Cerebellum (tissue), 5 donors: ENCODE measurements around a stretch of chr3.

DNA sequence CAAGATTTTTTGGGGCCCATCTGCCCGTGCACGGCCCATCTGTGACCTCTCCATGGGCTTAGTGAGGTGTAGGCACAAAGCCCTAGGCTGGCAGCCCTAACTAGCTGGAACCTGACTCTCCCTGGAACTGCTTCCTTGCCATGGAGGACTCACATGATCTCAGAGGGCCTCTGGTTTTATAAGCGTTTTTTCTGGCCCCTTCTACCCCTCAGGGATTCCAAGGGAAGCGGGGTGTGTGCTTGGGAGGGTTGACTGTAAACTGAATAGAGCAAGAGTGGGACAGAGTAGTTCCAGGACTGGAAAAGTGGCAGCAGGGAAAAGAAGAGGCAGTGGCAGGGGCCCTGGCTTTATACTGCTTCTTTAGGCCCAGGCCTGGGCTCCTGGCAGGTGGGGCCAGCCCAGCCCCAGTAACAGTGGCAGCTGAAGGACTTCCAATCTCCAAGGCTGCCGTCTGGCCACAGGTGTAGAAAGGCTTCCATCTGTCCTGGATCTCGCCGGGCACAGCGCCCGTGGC is 727 bp upstream of the IFRD2 start:
- PRO-cap, 3 experiments: no peak in any of the 3 experiments
- RAMPAGE, long total RNA: no peak

- PRO-cap, 3 experiments: no peak in any of the 3 experiments
- RAMPAGE, long total RNA: no peak
These were observed 1.0 kb downstream of the HYAL3 start for GRCh38 chr3:50298191-50298583.

DNA sequence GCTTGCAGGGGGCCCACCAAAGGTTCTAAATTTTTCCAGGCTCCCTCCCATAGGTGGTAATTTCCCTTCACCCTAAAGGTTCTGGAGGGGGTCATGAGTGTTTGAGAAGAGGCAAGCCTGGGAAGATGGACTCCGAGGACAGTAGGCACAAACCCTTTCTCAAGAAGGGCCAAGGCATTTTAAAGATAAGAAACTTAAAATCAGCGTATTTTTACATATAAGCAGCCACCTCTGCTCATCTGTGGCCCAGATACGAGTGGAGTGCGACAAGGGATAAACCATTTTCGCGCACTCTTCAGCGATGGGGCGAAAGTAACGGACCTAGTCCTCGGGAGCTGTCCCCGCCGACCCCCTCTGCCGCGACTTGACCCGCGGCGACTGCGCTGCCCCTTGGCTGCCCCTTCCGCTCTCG is 510 bp downstream of the RASSF1 start:
- PRO-cap, 3 experiments: no peak in any of the 3 experiments
- RAMPAGE, long total RNA: no peak

- PRO-cap, 3 experiments: no peak in any of the 3 experiments
- RAMPAGE, long total RNA: no peak
These were observed 1.4 kb downstream of the NPRL2 start for GRCh38 chr3:50349139-50349631.

- PRO-cap, 3 experiments: no peak in any of the 3 experiments
- RAMPAGE, long total RNA: no peak
These were observed 710 bp downstream of the CYB561D2 start for GRCh38 chr3:50351458-50351685.

GRCh38 chr3:50358275-50359357 is 705 bp downstream of the TMEM115 start:
- PRO-cap, 3 experiments: no peak in any of the 3 experiments
- RAMPAGE, long total RNA: no peak

DNA sequence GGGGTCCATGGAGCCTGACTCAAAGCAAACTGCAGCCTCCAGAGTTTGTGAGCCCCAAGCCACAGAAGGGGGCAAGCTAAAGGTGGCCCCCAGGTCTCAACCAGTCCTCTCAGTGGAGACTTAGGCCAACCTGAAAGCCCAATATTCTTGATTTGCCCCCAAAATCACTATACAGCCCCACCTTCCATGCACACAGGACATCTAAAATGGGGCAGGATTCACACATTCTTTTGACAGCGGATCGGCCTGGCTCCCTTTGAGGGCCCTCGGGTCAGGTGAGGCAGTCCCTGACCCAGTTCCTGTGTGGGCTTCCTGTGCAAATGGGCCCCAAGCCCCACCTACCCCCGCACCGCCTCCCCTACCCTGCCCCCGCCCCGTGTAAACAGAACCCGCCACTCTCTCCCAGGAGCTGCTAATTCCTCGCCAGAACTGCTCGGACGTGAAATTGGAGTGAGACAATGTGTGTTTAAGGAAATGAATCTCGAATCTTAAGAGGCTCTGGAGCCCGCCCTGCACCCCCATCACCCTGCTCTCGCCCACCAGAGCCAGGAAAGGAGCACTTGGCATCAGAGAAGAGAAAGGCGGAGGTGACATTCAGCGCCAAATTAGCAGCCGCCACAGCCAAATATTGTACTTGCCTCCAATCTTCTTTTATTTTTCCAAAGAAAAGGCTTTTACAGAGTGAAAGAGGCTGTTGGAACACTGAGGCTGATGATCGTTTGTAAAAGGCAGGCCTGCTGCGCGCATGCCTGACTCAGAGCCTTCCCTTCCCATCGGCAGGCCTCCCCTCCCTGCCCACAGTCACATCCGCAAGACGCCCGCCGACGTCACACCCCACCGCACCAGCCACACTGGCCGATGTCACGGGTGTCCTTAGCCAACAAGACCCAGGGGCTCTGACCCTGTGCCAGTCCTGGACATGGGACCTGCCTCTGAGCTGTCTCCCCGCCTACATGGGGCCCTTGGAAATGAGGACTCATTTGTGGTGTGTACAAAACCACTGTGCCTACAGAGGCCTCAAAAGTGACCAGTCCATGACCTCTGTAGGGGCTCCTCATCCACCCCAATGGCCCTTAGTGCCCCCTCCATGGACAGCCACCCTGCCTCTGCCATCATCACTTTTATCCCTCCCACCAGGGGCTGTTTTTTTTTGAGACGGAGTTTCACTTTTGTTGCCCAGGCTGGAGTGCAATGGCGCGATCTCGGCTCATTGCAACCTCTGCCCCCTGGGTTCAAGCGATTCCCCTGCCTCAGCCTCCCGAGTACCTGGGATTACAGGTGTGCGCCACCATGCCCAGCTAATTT is 53.0 kb downstream of the CACNA2D2 start:
- PRO-cap, 3 experiments: no peak in any of the 3 experiments
- RAMPAGE, long total RNA: no peak

- PRO-cap, 3 experiments: no peak in any of the 3 experiments
- RAMPAGE, long total RNA: no peak
These were observed 9.6 kb downstream of the CISH start for GRCh38 chr3:50602089-50602275.

GRCh38 chr3:50605886-50606601 is 5.5 kb downstream of the CISH start:
- PRO-cap, 3 experiments: no peak in any of the 3 experiments
- RAMPAGE, long total RNA: no peak

GRCh38 chr3:50662014-50662548 is 12.6 kb upstream of the DOCK3 start:
- PRO-cap, 3 experiments: no peak in any of the 3 experiments
- RAMPAGE, long total RNA: no peak

GRCh38 chr3:50978517-50978931 is 303.8 kb downstream of the DOCK3 start:
- PRO-cap, 3 experiments: no peak in any of the 3 experiments
- RAMPAGE, long total RNA: no peak

GRCh38 chr3:51024533-51025204 is 349.9 kb downstream of the DOCK3 start:
- PRO-cap, 3 experiments: no peak in any of the 3 experiments
- RAMPAGE, long total RNA: no peak

DNA sequence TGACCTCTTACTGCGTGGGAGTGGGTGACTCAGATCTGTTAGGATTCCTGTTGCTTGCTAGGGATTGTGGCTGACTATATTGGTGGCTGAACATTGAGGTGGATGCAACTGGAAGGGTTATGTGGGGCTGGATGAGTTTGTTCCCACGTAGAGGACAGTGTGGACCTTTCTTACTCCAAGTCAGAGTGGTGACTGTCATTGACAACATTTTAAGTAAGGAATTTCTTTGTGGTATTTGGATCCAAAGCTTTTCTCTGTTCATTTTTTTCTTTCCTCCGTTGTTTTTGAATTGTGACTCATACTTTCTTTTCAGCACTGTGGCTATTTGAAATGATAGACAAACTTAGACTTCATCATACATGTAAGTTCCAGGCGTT is 1.2 kb downstream of the RAD54L2 start:
- PRO-cap, 3 experiments: no peak in any of the 3 experiments
- RAMPAGE, long total RNA: no peak

GRCh38 chr3:51687297-51687920 is 16.4 kb downstream of the TEX264 start:
- PRO-cap, 3 experiments: no peak in any of the 3 experiments
- RAMPAGE, long total RNA: no peak

DNA sequence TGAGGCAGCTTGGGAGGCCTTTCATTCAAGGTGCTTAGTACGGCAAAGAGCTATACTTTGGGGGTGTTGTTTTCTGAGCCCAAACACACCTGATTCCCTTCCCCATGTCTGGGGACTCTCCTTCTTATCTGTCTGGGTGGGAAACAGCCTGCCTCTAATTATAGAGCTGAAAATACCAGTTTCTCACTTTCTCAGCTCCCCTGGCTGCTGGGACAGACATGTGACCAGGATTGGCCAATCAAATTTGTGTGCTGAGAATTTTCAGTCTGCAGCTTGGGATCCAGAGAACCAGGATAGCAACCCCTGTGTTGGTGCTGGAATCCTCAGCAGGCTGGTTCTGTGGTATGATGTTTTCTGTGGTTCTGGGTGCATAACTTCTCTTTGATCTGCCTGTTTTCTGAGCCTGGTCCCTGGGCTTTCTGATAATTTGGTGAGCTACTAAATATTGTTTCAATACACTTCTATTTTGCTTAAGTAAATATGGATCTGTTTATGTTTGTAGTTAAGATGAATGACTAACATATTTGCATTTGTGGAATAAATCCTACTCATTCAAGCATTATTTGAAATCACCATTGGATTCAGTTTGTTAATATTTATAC is 19.6 kb upstream of the IQCF6 start:
- PRO-cap, 3 experiments: no peak in any of the 3 experiments
- RAMPAGE, long total RNA: no peak

DNA sequence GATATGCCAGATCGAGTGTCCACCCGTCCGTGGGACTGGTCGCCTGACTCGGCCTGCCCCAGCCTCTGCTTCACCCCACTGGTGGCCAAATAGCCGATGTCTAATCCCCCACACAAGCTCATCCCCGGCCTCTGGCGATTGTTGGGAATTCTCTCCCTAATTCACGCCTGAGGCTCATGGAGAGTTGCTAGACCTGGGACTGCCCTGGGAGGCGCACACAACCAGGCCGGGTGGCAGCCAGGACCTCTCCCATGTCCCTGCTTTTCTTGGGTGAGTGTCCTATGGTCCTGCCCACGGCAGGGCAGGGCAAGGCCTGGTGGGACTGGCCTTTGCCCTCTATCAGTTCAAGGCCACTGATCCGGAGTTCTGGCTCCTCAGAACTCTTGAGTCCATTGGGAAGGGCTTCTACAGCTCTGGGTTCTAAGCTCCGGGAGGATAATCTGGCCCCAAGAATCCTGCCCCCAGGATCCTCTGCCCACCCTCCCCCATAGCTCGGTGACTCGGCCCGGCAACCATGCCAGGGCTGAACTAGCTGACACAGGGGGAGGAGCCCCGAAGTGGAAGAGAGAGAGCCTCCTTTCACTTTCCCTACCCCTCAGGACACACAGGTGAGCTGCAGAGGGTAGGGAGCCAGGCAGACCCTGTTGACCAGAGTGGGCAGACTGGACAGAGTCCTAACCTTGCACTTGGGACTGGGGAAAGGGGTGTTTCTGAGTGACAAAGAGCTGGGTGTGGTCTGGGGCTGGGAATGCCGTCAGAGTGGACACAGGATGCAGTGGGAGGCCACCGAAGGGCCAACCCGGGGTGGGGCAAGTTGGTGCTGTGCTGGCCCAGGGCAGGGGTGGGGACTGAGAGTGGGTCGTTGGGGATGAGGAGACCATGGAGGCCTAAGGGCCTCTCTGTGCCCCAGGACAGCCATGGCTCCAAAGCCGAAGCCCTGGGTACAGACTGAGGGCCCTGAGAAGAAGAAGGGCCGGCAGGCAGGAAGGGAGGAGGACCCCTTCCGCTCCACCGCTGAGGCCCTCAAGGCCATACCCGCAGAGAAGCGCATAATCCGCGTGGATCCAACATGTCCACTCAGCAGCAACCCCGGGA is 623 bp downstream of the PARP3 start:
- PRO-cap, 3 experiments: peak in 2 of 3 experiments; most common minus-strand start position 694 of the sequence (in 2)
- RAMPAGE, long total RNA: no peak

GRCh38 chr3:51977310-51978074 is 2.6 kb downstream of the ABHD14A start:
- PRO-cap, 3 experiments: no peak in any of the 3 experiments
- RAMPAGE, long total RNA: no peak

GRCh38 chr3:51985882-51986599 is 2.7 kb downstream of the ACY1 start:
- PRO-cap, 3 experiments: no peak in any of the 3 experiments
- RAMPAGE, long total RNA: no peak

DNA sequence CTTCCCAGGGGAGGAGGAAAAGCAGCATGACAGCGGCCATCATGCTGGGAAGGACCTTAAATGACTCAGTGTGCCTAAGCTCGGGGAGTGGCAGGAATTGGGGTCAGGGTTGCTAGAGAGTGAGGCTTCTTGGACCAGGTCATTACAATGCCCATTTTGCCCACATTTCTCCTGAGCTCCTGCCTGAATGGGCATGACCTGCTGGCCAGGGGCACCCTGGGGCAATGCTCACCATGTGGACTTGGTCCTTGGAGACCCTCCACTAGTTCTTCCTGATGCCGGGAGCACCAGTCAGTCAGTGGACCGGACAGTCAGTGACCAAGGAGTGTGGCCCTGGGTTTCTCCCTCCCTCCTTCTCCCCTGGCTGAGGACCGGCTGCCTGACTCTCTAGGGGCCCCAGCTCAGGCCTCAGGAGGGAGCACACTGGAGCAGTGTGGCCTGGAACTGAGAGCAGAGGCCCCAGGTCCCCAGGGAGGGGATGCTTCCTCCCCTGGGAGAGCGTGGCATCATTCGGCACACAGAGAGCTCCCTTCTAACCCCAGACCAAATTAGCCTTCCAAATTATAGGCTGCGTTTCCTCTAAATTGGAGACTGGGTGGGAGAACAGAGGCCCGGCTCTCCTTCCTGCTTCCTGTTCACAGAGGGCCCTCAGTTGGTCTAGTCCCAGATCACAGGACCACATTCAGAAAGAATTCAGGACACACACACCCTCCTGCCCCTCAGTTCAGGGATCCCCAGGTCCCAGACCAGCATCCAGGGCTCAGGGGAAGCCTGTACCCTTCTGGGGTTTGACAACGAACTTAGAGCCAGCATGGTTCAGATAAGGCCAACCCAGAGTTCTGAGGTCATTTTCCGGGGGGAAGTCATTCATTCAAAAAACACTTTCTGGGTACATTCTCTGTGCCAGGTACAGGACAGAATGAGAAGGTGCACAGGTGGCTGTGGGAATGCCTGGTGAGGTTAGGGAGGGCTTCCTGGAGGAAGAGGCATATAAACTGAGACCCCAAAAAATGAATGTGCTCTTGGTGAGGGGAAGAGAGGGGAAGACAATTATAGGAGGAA is 28.2 kb upstream of the RPL29 start:
- PRO-cap, 3 experiments: no peak in any of the 3 experiments
- RAMPAGE, long total RNA: no peak

DNA sequence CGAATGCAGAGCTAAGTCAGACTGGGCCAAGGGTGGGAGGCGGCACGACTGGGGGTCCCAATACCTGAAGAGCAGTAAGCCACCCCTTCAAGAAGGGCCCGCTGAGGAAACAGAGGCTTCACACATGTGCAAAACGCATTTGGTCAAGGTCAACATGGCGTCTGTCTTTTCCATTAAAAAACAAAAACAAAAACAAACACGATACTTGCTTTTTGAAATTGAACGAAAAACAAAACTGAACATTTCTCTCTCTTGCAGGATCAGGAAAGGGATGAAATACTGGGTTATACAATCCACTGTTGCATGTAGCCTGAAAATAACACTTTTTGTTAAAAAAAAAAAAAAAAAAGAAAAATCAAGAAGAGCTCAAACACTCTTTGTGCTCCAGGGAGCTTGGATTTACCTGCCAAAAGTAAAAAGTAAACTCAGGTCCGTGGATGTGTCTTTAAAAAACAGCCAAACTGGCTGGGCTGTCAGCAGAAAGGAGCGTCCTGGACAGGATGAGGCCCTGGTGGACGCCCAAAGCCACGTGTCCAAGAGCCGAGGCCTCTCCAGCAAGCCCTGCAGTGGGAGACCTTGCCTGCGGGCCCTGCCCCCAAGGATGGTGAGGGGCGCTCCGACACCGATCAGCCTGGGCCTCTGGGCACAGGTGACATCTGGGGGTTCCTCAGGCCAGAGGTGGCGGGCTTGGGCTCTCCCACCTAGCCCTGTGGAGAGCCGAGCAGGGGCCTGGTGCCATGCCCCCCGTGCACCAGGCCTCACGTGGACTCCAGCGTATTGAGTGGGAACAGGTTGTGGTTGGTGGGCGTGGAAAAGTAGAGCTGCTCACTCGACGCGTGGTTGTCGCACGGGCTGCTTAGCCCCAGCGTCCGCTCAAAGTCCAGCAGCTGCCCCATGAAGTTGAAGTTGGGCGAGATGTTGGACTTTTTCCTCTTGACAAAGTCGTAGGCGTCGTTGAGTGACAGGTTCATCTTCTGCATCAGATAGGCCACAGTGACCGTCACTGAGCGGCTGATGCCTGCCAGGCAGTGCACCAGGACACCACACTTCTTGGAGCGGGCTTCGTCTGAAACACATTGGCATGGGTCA is 6.0 kb downstream of the DUSP7 start:
- PRO-cap, 3 experiments: no peak in any of the 3 experiments
- RAMPAGE, long total RNA: no peak